GM19240 (cell line): ENCODE results near the genes DNAH14 and LBR.

GRCh38 chr1:223711834-223712304 lies 470 bp upstream of the CAPN2 start:
- RRBS: 28% methylated on average over 4 of the region's 17 CpGs

- RRBS: no CpG with 5 or more reads among the region's 17 CpGs
These were observed 19.1 kb downstream of the CAPN2 start for GRCh38 chr1:223731168-223732013.

DNA sequence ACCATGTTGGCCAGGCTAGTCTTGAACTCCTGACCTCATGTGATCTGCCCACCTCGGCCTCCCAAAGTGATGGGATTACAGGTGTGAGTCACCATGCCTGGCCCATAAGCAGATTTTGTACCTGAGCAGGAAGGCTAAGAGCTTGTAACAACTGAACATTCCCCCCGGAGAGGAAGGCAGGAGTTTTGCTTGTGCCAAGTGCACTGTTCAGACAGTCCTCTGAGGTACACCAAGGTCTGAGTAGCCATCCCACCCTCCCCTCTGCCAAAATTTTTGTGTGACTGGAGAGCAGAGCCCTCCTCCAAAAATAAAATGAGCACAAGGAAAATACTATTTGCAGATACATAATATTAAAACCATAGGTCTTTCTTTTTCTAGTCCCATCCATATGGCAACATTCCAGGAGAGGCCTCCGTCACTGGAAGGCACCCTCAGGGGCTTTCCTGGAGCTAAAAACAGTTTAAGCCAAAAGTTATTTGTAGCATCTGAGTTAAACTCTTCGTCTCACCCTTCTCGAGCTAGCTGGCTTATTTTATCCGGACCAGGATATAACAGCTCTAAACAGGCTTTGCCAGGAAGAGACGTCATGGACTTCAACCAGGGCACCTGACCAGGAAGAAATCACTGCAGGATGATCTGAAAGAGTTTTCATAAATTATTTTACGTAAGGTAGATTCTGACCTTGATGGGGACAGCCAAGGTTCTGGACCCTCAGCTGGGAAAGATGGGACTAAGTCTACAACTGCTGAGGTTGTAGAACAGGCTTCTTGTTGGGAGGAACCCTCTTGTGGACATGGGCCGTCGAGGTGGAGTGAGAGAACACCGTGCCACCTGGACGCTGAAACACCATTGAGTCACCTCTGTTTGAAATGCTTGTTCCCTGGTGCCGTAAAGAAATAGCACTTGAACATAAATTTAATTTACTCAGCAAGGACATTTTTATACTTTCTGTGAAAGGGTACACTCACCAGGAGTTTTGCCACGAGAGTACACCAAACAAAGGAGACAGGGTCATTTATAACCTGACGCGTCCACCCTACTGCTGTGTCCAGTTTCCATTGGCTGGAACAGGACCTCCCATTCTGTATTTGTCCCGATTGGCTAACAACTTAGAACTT lies 27.4 kb downstream of the CAPN2 start:
- RRBS: no CpG with 5 or more reads among the region's 17 CpGs

DNA sequence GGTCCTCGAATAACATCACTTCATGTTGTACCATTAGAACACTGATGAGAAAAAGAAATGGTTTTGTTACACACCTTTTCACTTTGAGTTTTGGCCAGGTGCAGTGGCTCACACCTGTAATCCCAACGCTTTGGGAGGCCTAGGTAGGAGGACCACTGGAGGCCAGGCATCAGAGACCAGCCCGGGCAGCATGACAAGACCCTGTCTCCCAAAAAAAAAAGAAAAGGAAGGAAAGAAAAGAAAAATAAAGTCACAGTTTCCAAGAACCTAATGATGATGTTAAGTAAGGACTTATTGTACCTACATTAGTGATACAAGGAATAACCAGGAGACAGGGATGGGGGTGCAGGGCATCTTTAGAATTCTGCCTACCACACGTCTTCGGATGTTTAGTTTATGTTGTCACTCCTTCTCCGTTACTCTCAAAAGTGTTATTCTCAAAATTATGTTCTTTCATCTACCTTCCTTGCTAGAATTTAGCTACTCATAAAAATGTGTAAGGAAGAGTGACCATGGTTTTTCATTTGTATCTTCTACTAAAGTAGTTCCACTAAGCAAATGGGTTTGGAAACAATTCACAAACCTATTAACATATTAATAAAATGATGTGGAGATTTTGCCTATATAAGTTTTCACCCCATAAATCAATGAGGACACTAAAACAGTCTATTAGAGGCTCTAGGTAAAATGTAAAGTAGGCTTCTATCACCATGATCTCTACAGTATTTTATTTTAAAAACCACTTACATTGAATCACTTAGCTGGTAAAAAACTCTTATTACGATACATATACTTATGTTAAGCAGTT lies 66.4 kb downstream of the TP53BP2 start:
- RRBS: no CpG with 5 or more reads among the region's 7 CpGs

DNA sequence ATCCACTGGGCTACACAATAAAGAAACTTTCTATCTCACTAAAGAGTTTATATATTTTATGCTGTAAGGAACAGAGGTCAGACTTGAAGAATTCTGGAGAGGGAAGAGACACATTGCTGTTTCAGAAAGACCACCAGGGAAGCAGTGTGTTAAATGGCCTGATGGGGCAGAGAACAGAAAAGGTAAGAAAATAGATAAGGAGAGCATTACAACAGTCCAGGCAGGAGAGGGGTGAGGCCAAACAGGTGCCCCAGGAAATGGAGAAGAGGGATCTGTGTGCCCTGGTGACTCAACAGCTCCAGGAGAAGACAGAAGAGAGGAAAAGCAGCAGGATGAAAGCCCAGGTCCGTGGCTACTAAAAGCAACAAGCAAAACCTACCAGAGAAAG lies 9.2 kb downstream of the TP53BP2 start:
- RRBS: no CpG with 5 or more reads among the region's 1 CpG

- RRBS: no CpG with 5 or more reads among the region's 5 CpGs
These were observed 14.4 kb upstream of the TP53BP2 start for GRCh38 chr1:223860020-223860627.

DNA sequence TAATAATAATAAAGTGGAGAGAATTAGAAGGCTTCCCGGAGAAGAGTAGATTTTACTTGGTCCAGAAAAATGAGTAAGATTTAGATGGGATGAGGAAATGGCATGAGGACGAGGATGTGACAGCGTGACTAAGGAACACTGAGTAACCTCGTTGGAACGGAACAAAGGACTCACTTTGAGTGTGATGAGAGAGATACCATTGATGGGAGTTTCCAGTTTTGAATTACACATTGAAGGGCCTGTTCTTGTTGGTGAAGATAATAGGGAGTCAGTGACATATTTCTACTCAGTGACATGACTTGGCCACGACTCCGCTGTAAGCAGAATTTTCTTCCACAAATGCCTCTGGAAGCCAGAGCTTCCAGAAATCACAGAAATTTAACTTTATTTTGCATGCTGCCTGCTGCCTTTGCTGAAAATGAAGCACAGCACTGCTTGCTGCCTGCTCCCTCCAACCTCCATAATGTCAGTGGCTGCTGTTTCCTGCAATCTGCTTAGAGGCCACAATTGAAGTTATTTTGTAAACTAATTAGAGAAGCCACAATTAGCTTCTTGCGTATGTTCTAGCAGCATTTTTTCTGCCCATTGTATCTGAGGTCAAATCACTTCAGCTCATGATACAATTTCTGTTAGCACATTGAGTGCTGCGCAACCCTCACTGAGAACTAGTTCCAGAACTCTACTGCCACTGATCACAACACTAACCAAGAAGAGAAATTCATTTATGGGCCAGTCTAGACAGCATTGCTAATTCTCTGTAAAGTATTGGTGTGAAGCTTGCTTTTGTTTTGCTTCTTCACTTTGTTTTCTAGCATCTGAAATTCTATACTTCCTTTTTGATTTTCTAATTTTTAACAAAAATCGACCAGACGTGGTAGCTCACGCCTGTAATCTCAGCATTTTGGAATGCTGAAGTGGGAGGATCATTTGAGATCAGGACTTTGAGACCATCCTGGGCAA lies 33.5 kb upstream of the FBXO28 start:
- RRBS: no CpG with 5 or more reads among the region's 12 CpGs

DNA sequence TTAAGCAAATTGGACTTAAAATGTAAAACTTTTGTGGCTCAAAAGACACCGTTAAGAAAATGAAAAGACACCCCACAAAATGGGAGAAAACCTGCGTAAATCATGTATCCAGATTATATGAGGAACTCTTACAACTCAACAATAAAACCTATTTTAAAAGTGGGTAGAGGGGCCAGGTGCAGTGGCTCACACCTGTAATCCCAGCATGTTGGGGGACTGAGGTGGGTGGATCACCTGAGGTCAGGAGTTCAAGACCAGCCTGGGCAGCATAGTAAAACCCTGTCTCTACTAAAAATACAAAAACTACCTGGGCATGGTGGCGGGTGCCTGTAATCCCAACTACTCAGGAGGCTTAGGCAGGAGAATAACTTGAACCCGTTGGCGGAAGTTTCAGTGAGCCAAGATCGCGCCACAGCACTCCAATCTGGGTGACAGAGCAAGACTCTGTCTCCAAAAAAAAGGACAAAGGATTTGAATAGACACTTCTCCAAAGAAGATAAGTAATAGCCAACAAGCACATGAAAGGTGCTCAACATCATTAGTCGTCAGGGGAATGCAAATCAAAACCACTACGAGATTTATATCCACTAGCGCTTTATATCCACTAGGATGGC lies 18.0 kb downstream of the FBXO28 start:
- RRBS: no CpG with 5 or more reads among the region's 10 CpGs

GRCh38 chr1:224186807-224187052 lies 3.7 kb downstream of the DEGS1 start:
- RRBS: no CpG with 5 or more reads among the region's 2 CpGs

DNA sequence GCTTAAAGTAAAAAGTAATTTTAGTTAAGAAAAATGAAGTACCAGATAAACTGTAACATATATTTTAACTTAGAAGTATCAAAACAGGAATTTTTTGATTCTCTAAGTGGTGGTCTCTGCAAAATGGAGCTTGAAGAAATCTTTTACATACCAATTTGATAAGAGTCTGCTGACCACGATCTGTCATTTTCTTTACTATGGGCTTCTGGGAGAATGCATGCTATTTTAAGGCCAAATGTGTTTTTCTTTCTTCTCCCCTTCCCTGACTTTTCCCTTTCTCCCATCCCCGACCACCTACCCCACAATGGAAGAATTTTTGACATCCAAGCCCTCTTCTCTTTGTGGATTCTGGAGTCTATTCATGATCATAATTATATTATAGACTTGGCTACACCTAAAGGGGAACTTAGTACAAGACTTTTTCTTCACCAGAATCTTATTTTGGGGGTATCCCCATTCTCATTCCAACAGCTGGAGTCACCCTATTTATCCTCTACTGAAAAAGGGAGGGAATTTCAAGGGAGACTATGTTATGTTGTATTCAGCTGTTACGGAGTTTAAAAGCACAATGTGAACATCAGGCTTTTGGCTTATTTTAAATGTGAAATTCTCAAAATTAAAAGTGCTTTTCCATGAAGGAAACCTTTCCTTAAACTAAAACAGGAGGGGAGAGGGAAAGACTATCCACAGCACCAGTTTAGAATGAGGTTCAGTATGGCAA lies 31.4 kb downstream of the CNIH4 start:
- RRBS: no CpG with 5 or more reads among the region's 3 CpGs

GRCh38 chr1:224407732-224407931 lies 27.0 kb downstream of the WDR26 start:
- RRBS: no CpG with 5 or more reads among the region's 4 CpGs

DNA sequence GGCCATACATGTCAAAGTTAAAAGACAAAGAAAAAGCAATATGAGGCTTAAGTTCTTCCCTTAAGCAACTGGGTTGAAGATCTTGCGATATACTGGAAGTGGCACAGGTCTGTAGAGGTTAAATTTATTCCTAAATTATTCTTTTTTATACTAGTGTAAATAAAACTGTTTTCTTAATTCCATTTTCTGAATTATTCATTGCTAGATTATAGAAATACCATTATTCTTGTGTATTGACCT lies 11.8 kb downstream of the WDR26 start:
- RRBS: no CpG with 5 or more reads among the region's 1 CpG

GRCh38 chr1:224454256-224455313 lies 20.0 kb upstream of the WDR26 start:
- RRBS: no CpG with 5 or more reads among the region's 10 CpGs

DNA sequence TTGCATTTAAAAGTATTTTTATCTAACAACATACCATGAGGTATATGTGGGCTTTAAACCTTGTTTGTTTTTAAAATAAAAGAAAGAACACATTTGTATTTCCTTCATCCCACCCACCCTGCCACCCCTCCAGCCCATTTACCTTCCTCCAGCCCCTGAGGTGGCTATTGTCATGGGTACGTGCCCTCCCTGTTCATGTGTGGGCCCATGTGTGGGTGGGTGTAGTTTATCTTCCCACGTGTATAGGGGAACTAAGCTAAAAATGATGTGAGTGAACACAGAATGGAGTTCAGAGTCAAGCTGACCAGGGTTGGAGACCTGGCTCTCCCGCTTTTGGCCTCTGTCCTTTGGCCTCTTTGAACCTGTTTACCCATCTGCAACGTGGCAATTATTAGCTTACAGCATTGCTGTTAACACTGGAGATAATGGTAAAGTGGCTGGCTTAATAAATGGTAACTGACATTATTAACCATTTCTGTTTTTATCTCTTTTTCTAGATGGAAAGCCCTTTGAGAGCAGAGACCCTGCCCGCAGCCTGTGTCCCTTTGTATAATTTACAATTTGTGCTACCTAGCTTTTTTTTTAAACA lies 78.1 kb upstream of the WDR26 start:
- RRBS: no CpG with 5 or more reads among the region's 5 CpGs

- RRBS: no CpG with 5 or more reads among the region's 8 CpGs
These were observed 110.6 kb downstream of the CNIH3 start for GRCh38 chr1:224726554-224727366.

GRCh38 chr1:224784022-224784221 lies 145.6 kb upstream of the DNAH14 start:
- RRBS: no CpG with 5 or more reads among the region's 4 CpGs

GRCh38 chr1:224929281-224930419 lies at the start of gene DNAH14:
DNAH14 (plus strand) TSS chr1:224929675.
- RRBS: no CpG with 5 or more reads among the region's 80 CpGs

- RRBS: under 1% methylated on average over 9 of the region's 82 CpGs
These were observed 672 bp downstream of the LBR start for GRCh38 chr1:225426890-225427841.

GRCh38 chr1:225427842-225428174 lies at the start of gene LBR:
LBR (minus strand) TSS chr1:225428038.
- RRBS: 14% methylated on average over 14 of the region's 48 CpGs

- RRBS: no CpG with 5 or more reads among the region's 16 CpGs
These were observed 32.3 kb upstream of the LBR start for GRCh38 chr1:225460020-225460592.